Epithelial cell of prostate (primary cell): ENCODE data around the gene C9orf78.

DNA sequence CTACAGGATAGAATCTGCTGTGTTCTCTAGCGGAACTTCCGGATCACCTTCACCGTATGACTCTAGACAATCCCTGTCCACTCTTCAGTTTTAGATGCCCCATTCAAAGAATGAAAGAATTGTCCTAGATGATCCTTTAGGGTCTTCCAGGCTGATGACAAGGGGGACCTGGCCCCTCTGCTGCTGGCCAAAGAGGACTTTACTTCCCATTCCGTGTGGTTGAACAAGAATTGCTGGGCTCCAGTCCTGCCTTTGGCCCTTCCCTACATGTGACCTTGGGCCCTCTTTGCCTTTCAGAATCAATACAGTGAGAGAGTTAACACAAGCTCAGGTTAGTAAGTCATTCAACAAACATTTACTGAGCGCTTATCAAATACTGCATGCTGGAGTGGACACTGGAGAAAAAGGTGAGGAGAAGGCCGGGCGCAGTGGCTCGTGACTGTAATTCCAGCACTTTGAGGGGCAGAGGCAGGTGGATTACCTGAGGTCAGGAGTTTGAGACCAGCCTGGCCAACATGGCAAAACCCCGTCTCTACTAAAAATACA lies 113.1 kb downstream of the C9orf50 start:
- RRBS: no CpG with 5 or more reads among the region's 9 CpGs

DNA sequence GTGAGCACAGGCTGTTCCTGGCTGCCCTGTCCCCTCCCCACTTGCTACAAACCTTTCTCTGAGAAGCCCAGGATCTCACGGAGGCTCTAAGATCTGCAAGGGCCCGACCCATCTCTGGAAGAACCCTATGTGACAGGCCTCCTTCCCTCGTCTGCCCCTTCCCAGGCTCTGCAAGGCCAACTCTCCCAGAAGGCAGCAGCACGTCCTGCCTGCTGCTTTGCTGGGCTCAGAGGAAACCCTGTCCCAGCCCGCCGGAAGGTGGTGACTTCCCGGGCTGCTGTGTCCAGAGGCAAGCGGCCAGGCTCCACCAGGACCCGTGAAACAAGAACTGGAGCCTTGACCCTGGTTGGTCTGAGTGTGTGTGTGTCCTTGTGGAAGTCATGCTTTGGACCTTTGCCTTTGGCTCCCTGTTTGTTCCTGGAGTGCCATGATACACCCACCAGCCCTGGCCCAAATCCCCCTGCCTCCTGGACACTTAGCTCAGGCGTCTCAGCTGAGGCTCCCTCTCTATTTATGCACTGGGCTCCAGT lies 72.4 kb downstream of the C9orf50 start:
- RRBS: no CpG with 5 or more reads among the region's 10 CpGs

- RRBS: 1% methylated on average over 24 of the region's 109 CpGs
Measured at GRCh38 chr9:129568327-129569610, 52.1 kb downstream of the C9orf50 start.

DNA sequence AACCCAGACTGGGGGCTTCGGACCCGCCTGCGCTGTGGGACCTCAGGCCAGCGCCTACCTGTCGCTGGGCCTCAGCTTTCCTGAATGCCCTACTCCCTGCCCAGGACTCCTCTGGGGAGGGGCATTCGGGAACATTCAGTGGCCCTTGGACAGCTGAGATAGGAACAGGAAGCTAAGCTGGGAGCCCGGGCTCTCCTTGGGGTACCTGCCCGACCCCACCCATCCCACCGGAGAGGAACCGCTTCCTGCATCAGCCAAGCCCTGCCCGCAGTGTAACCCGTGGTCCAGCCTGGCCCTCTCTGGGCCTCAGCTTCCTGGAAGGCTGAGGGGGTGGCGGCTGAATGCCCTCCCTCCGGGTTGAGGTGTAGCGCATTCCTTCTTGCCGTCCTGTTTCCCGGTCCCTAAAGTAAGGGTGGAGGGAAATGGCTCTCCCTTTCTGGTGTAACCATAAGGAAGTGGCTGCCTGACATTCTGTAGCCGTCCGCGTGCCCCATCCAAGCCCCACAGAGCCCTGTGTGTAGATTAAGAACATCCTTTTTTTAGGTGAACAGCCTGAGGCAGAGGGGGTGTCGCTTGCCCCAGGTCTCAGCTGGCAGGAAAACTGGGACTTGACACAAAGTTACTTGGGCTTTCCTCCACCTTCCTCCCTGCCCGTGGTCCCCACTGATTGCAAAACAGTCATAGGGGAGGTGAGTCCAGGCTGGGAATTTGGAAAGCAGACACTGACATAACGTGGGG lies 23.0 kb downstream of the C9orf50 start:
- RRBS: 0% methylated on average over 2 of the region's 23 CpGs

GRCh38 chr9:129626662-129627393 lies 865 bp downstream of the NTMT1 start:
- RRBS: no CpG with 5 or more reads among the region's 19 CpGs

GRCh38 chr9:129696941-129697621 lies 31.6 kb downstream of the PRRX2 start:
- RRBS: 0% methylated on average over 3 of the region's 67 CpGs

DNA sequence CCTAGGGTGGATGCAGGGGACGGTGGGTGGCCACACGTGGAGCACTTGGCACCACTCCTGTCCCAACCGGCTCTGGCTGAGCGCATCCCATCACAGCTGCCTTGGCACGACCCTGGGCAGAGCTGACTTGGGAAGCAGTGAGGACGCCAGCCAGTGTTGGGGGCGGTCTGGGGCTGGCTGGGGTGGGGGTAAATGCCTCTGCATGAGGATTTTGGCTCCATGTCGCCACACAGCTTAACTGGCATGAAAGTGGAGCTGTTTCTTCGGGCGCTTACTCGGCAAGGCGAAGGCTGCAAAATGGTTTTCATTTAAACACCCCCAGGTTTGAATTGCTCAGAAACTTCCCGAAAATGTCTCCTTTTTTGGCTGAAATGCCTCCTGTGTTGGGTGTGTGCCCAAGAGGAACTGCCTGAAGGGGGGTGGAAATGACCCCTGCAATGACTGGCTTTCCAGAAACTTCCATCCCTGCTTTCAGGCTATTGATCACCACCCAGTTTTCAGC lies 38.3 kb downstream of the PTGES start:
- RRBS: no CpG with 5 or more reads among the region's 13 CpGs

DNA sequence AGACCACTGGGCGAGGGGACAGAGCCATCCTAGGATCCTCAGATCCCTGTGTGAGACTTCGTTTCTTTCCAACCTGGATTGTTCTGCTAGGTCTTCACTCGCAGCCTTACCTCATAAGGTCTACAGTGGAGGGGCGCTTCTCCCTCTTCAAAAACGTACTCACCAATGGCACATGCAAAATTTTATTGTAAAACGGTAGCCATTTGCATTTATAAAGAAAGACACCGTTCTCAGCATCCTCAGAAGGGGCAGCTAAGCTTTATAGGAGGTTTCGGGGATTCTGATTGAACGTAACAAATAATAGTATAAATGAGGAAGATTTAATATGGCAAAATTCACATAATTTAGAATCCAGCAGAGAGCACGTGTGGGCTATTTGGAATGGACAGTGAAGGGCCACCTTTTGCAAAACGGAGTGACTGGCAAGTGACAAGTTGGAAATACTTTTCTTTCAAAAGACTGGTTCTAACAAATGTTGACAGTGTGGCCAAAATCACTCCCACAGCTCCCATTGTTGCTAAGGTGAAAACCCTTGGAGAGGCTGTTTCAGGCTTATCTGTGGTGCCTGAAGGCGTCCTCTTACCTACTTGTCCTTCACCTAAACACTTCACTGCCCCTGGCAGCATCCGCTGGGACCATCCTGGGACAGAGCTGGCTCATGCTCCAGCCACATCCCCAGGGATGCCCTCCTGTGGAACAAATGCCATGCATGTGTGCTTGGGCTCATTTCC lies 10.0 kb downstream of the TOR1B start:
- RRBS: no CpG with 5 or more reads among the region's 13 CpGs

DNA sequence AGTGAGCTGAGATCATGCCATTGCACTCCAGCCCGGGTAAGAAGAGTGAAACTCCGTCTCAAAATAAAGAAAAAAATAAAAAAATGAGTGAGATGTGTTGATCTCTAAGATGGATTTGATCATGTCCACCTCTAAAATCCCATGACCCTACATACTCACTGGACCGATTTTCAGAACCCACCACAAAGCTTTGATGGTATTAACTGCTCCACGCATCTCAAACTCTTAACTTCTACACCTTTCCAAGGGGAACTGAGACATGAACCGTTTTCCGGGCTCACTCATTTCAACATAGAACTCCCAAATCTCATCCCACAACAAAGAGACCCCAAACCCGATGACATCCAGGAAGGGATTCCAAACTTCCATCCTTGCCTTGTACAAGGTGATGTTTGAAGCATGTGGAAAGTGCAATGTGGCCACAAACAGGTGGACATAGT lies 1.7 kb downstream of the TOR1A start:
- RRBS: no CpG with 5 or more reads among the region's 7 CpGs

DNA sequence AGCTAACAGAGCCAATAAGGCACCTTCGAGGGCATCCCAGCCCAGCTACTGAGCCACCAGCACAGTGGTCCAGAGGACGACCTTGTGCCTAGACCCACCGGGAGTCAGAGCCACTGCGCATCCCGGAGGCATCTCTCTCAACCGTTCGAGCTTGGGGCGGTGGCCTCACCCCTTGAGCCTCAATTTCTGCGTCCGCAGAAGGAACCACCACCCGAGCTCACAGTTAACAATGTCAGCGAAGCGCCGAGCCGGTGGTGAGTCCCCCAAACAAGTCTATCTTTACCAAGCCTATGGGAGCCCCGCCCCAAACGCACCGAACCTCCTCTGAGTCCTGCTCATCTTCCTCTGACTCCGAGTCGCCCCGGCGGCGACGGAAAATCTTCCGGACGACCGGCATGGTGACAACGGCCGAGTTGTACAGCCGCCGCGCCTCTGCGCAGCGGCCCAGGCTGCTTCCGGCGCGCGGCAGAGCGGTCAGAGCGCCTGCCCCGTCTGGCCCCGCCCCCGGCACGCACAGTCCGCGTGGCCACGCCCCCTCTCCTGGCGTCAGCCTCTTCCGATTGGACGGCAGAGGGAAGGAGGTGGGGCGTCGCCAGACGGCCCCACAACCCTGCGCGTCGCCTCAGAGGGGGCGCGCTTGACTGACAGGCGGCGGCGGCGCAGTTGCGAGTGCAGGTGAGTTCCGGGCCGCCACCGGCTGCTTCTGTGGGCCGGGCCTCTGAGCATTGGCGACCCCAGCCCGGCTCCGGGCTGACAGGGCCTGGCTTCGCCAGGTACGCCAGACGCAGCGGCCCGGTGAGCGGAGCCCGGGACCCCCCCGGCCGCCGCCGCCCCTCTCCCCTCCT lies at the start of gene C9orf78:
TSS of gene C9orf78 (minus strand) at position 451 of the 845 bp plus-strand sequence.
- RRBS: under 1% methylated on average over 27 of the region's 81 CpGs

GRCh38 chr9:129856096-129856977 lies 21.1 kb downstream of the USP20 start:
- RRBS: no CpG with 5 or more reads among the region's 13 CpGs

DNA sequence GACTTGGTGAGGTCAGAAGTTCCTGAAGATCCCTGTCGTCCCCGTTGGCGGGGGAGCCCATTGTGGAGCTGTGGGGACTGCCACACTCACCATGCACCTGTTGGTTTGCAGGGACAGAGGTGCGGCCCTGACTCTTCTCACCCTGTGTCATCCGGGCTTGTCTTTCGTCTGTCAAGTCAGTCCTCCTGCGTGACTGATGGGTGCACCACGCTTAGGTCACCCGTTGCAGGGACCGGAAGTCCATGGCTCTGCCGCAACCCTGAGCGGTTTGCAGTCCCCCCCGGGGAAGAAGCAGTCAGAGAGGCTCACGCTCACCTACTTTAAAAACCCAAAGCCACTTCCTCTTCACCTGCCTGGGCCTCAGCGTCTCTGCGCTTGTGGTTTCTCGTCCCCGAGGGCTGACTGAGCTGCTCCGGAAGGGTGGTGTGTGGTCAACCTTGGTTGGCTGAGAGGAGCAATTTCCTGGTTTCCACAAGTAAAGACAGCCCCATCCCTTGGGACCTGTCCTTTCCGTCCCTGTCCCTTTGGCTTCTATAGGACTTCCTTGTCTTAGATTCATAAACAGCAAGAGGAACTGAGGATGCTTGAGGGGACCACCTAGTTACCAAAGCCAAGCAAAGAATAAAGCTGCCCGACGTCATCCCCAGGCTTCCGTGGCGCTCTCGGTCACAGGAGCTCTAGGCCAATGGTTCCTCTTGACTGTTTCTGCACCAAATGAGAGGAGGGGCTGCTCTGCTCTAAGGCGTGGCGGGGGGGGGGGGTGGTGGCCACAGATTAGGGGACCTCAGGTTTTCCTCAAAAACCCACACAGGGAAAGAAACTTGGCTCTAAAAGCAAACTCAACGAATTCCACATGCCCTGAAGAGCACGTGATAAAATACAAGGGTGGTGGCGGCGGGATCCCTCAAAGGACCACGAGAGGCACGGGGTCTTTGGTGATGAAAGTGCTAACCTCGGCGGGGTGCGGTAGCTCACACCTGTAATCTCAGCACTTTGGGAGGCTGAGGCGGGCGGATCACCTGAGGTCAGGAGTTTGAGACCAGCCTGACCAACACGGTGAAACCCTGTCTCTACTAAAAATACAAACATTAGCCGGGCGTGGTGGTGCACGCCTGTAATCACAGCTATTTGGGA lies 53.4 kb downstream of the USP20 start:
- RRBS: 87% methylated on average over 8 of the region's 42 CpGs

DNA sequence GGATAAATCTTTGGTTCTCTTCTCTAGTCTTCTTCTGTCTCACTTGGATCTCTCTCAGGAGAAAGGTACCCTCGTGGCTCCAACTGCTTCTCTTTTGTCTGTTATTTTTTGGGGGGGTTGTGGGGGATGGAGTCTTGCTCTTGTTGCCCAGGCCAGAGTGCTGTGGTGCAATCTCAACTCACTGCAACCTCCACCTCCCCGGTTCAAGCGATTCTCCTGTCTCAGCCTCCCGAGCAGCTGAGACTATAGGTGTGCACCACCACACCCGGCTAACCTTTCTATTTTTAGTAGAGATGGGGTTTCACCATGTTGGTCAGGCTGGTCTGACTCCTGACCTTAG lies 61.0 kb downstream of the USP20 start:
- RRBS: no CpG with 5 or more reads among the region's 5 CpGs

DNA sequence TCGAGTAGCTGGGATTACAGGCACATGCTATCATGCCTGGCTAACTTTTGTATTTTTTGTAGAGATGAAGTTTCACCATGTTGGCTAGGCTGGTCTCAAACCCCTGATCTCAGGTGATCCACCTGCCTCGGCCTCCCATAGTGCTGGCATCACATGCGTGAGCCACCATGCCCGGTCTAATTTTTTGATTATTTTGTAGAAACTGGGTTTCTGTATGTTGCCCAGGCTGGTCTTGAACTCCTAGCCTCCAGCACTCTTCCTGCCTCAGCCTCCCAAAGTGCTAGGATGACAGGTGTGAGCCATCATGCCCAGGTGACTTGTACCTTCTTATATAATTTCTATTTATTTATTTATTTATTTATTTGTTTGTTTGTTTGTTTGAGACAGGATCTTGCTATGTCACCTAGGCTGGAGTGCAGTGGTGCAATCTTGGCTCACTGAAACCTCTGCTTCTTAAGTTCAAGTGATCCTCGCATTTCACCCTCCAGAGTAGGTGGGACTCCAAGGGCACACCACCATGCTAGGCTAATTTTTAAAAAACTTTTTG lies 91.8 kb downstream of the FNBP1 start:
- RRBS: no CpG with 5 or more reads among the region's 5 CpGs

DNA sequence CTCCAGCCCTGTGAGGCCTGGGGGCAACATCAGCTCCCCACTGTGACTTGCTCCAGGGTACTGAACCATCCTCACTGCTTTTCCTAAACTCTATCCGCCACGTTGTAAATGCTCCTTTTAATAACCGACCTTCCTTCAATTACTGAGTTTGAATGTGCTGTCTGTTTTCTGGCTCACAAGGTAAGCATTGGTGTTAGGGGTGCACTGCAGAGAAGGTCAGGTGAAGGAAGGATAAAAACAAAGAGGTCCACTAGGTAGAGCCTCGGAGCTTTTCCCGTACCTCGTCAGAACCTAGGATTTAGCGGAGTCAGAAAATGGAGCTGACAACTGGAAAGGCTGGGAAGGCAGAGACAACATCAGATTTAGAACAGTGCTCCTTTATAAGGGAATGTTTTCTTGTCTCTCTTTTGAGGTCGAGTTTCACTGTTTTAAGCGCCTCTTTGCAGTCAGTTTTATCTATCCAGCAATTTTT lies 80.7 kb downstream of the FNBP1 start:
- RRBS: no CpG with 5 or more reads among the region's 9 CpGs

GRCh38 chr9:129996813-129997205 lies 46.2 kb downstream of the FNBP1 start:
- RRBS: no CpG with 5 or more reads among the region's 9 CpGs

DNA sequence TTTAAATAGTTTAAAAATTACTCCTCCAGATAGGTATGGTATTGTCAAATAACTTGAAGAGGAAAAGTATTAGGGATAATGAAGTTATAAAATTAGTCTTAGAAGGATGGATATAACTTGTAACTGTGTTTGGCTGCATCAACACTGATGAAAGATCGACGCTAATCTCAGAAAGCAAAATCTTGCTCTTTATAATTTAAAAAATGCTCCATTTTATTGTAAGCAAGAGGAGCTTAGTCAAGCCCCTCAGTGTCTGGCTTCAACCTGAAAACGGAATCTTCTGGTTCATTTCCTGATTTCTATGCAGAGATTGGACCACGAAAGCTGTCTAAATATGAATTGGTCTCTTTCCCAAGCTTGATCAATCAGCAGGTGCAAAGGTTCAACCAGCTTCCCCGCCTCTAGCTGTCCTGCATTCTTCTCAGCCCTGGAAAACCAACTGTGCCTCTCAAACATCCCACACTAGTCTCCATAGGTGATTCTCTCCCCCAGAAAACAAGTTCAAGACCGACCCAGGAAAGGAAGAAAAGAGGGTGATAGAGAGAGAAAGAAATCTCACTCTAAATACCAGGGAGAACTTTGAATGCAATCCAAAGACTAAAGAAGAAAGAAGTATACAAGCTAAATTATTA lies 34.5 kb downstream of the FNBP1 start:
- RRBS: no CpG with 5 or more reads among the region's 6 CpGs

DNA sequence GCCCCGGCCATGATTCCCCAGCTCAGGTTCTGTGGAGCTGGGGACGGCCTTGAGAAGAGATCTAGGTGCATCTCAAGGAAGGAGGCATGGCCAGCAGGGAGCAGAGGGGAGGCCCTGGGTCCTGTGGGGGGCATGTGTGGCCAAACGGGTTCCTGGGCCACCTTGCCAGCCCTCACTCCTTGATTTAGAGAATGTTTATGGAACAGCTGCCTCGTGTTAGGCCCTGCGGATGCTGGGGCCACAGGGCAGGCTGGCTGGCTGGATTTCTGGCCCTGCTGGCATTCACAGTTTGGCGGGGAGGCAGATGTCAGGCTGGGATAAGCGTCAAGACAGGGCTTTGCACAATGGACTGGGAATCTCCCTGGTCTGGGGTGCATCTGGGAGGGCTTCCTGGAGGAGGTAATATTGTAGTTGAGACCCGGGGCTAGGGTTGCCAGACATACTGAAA lies 13.8 kb downstream of the NCS1 start:
- RRBS: 73% methylated on average over 1 of the region's 8 CpGs

DNA sequence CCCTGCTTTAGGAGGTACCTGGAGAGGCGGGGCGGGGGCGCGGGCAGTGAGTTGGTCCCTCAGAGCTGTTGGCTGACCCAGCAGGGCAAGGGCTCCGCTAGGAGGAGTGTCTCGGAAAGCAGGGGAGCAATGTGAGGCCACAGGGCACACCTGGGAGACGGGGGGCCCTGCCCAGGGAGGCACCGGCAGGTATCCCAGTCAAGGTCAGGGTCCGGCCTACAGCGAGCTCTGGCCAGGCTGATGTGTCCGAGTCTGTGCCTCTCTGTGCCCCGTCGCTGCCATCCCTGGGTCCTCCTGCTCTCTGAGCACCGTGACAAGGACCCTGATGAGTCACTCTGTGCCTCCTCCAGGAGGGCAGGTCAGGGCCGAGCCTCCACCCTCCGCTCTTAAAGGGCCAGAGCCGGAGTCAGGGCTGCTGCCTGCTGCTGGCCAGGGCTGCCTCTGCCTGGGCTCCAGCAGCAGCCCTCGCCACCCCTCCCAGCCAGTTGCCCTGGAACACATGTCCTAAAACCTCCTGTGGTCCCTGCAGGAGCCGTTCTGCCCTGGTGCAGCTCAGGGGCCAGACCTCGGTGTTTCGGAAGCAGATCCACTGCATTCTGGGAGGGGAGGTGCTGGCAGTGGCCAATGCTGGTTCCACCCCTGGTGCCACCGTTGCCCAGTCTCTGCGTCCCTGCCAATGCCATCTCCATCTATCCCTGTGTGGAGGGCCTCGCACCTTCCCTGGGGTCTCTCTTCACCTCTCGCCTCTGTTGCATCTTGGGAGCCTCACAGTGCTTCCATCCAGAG lies 15.0 kb downstream of the NCS1 start:
- RRBS: no CpG with 5 or more reads among the region's 25 CpGs

DNA sequence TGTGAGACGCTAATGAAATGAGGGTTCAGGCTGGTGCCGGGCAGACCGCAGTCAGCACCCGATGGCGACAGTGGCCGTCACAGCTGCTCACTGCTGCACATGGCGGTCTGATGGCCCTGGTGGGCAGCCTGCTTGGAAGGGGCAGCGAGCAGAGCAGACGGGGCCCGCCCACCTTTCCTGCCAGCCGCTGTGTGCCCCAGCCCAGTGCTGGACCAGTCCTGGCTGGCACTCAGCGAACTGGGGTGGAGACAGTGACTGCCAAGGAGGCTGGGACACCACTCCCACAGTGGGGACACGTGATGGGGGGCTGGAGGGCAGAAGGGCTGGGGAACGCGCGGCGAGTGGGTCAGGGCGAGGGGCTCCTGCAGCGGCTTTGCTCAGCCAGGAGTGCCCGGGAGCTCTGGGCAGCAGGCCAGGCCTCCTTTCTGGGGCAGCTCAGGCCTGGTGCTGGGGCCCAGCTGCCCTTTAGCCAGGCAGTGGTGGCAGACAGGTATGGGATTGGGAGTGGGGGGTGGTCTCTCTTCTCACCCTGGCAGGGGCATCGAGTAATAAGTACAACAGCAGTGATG lies 19.5 kb downstream of the NCS1 start:
- RRBS: no CpG with 5 or more reads among the region's 21 CpGs